Mesangial cell (primary cell): ENCODE results near the genes SH2D3A and MBD3L2.

- RAMPAGE, long total RNA, result no peak
Observed at GRCh38 chr19:6098394-6099103, 11.8 kb downstream of the RFX2 start.

DNA sequence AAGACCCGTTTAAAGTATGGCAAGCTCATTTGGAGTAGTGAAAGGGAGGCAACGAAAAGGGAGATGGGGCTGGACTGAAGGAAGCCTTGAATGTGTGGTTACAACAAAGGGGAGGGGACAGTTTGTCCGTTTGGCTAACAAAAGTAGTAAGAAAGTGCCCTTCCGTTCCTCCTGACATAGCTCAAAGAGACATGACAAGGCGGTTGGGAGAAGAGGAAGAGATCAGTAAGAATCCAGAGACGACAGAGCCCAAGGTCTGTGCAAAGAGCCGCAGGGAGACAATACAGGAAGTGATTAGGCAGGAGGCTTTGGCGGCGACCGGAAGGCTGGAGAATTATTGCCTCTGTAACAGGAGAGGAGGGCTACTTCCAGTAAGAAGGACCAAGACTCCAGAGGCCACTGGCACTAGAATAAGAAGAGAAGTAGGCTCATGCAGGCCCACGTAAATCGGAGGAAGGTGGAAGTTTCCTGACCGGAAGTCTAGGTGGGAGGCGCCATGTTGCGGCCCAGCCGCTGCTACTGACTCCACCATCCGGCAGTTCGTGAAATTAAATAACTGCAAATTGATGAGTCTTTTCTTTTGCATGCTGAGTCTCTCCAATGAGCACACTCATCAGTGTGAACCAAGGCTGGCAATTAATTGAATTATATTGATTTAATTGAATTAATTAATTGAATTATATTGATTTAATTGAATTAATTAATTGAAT, 10.0 kb downstream of the RFX2 start:
- RAMPAGE, long total RNA, result no peak

GRCh38 chr19:6108236-6109616, 1.6 kb downstream of the RFX2 start:
- RAMPAGE, long total RNA, result no peak

DNA sequence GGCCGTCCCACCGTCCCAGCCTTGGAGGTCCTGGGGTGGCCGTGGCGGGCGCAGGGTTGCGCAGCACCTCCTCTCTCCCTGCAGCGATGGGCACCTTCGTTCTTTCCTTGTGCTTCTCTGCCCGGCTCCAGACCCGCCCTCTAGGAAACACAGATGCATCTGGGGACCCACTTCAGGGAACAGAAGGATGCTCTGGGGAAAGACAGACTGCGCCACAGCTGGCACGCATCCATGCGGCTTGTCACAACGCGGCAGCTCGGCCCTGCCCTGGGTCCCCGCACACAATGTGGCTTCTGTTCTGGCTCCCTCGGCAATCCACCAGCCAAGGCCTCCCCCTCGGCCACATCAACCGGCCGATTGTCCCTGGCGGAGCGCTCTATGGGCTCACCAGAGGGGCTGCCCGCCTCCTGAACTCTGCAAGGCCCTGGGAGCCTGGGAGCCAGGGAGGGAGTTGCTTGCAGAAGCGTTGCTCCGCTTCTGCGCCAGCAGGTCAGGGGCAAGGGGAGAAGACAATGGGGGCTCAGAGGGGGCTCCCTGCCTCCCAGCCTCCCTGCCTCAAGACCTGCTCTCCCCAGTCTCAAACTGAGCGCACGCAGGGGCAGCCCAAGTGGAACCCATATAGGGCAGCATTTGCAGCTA, 38.1 kb downstream of the MLLT1 start:
- RAMPAGE, long total RNA, result no peak

GRCh38 chr19:6393857-6394242, 886 bp upstream of the GTF2F1 start:
- RAMPAGE, long total RNA, result no peak

GRCh38 chr19:6411599-6412058, 13.0 kb downstream of the KHSRP start:
- RAMPAGE, long total RNA, result no peak

- RAMPAGE, long total RNA, result no peak
Observed at GRCh38 chr19:6551927-6552375, 21.1 kb downstream of the TNFSF9 start.

DNA sequence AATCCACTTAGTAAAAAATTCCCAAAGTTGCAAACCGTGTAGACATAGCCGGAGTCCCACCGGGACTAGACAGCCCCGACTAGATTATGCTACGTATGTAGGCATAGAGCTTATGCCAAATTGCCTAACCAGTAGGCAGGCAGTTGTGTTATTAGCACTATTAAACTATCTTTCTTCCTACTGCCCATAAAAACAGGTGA, 9.7 kb upstream of the CD70 start:
- RAMPAGE, long total RNA, result no peak

GRCh38 chr19:6721460-6722226, 1.2 kb upstream of the C3 start:
- RAMPAGE, long total RNA, result no peak

DNA sequence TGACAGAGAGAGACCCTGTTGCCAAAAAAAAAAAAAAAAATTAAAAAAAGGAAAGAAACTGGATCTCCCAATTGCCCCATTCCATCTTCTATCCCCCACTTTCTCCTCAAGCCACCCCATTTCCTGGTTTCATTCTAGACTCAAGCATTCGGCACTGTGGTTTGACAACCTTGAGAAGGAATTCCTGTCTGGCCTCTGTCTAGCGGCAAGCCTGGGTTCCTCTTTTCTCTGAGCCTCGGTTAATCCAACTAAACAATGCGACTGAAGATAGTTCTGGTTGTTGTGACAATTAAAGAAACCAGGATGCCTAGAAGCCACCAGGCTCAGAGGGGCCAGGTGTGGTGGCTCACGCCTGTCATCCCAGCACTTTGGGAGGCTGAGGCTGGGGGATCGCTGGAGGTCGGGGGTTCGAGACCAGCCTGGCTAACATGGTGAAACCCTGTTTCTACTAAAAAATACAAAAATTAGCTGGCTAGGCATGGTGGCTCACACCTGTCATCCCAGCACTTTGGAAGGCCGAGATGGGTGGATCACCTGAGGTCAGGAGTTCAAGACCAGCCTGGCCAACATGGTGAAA, 3.4 kb upstream of the C3 start:
- RAMPAGE, long total RNA, result no peak

- RAMPAGE, long total RNA, result no peak
Observed at GRCh38 chr19:6767327-6768322, at the start of gene SH2D3A. Gene SH2D3A (minus strand): TSS chr19:6767435.

GRCh38 chr19:7048981-7049520, at the start of gene MBD3L2:
Gene MBD3L2 (plus strand): TSS chr19:7049321.
- RAMPAGE, long total RNA, result no peak

DNA sequence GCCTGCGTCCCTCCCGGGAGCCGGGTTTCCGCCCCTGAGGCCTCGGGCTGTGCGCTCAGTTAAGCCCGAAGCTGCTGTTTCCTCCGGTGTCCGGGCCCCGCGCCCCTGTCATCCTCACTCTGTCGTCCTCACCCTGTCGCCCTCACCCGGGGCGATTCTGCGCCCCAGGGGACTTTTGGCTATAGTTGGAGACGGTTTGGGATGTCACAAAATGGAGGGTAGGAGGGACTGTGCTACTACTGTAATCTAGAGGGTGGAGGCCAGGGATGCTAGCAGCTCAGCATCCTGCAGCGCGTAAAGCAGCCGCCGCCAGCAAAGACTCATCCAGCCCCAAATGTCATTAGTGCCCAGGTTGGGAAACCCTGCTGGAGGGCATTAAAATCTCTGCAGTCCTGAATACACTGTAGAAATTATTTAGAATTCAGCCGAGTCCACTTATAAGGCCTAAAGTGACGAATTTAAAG, 338 bp downstream of the ZNF557 start:
- RAMPAGE, long total RNA, result no peak

GRCh38 chr19:7114486-7114873, 45.0 kb downstream of the ZNF557 start:
- RAMPAGE, long total RNA, result no peak

- RAMPAGE, long total RNA, result no peak
Observed at GRCh38 chr19:7122721-7123205, 53.3 kb downstream of the ZNF557 start.

DNA sequence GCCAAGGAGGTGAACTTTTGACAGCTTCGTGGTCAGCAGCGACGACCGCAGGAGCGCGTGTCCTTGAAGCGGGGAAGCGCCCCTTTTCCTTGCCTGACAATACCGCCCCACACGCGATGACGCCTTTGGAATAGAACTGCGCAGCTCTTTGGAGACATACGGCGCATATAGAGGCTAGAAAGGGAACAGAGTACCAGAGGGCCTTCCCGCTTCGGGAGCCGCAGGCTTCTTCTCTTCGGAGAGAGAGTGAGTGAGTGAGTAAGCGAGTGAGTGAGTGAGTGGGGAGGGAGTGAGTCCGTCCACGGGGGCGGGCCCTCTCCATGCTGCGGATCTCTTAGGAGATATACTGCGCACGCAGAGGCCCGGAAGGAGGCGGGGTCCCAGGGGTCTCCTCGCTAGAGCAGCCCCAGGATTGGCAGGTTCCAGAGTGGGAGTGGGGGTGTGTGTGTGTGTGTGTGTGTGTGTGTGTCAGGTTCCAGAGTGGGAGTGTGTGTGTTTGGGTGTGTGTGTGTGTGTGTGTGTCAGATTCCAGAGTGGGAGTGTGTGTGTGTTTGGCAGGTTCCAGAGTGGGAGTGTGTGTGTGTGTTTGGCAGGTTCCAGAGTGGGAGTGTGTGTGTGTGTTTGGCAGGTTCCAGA, 97.0 kb downstream of the INSR start:
- RAMPAGE, long total RNA, result no peak

- RAMPAGE, long total RNA, result no peak
Observed at GRCh38 chr19:7293028-7293711, 1.0 kb downstream of the INSR start.

DNA sequence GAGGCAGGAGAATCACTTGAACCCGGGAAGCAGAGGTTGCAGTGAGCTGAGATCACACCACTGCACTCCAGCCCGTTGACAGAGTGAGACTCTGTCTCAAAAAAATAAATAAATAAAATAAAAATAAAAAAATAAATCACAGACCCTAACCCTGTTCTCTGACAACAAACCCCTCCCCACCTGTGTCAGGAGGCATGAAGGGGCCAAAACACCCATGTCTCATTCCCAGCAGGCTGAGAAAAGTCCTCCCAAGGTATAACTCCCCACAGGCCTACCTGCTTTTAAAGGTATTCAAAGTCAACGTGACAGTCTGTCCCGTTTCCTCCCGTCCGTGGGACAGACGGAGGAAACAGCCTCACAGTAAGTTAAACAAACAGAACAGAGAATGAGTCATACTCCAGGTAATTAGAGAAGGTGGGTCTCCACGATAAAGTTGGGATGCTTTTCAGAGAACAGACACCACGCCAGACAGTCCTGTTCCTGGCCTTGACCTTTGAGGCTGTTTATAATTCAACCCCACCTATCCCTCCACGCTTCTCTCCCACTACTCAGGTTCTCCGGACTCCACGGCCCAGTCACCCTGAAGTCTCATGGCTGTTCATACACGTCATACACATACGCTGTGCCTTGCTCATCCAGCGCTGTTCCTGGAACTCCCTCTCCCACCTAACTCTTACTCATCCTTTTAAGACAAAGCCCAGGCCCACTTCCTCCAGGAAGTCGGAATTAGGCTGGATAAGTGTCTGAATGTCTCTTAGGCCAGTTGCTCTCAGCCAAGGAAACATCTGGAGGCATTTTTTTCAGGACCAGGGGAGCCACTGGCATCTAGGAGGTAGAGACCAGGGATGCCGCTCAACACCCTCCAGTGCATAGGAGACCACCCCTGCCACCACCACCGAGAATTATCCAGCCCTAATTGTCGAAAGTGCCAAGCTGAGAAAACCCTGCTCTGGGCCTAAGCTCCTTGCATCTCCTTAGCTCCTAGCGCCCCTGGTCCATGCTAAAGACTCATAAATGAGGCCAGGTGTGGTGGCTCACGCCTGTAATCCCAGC, 42.5 kb downstream of the ARHGEF18 start:
- RAMPAGE, long total RNA, result no peak

- RAMPAGE, long total RNA, result no peak
Observed at GRCh38 chr19:7395283-7395813, 46.6 kb downstream of the ARHGEF18 start.

DNA sequence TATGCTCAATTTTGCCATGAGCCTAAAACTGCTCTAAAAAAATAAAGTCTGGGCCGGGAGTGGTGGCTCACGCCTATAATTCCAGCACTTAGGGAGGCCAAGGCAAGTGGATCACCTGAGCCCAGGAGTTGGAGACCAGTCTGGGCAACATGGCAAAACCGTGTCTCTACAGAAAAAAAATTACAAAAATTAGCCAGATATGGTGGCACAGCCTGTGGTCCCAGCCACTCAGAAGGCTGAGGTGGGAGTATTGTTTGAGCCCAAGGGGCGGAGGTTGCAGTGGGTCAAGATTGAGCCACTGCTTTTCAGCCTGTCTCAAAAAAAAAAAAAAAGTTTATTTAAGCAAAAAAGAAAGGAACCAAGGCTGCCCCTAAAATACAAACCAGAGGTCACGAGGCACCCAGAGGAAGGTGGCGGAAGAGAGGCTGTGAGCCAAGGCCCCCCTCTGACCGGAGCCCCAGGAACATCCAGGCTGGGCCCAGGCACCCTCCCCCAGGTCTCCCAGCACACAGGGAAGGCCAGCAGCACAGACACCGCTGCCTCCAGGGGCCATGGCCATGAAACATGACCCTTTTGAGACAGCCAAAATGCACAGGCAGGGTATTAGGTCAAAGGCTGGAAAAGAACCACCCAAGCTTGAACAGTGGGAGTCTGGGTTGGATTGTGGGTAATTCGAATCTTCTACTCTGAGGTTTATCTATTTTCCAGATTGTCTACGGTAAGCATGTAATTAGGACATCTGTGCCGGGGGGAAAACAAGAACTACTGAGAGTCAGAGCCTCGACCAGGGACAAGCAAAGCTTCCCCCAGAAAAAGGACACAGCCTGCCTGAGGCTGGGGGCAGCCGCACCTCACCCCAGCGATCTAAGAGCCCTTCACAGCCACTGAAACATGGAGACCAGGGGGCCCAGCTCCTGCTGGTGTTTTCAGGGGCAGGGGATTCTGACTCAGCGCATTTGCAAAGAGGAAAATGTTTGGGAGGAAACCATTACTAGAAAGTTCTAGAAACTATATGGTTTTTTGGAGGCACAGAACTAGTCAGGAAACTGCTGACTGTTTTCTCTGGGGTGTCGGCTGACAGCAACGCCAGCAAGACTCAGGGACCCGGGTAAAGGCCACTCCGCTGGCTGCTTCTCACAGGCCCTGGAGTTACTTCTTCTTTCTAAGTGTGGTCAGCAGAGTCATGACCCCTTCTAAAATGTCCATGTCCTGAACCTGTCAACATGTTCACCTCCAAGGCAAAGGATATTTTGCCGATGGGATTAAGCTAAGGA, 8.5 kb downstream of the PEX11G start:
- RAMPAGE, long total RNA, result no peak